Measurements from ENCODE around the genes RNF212B and HOMEZ.

DNA sequence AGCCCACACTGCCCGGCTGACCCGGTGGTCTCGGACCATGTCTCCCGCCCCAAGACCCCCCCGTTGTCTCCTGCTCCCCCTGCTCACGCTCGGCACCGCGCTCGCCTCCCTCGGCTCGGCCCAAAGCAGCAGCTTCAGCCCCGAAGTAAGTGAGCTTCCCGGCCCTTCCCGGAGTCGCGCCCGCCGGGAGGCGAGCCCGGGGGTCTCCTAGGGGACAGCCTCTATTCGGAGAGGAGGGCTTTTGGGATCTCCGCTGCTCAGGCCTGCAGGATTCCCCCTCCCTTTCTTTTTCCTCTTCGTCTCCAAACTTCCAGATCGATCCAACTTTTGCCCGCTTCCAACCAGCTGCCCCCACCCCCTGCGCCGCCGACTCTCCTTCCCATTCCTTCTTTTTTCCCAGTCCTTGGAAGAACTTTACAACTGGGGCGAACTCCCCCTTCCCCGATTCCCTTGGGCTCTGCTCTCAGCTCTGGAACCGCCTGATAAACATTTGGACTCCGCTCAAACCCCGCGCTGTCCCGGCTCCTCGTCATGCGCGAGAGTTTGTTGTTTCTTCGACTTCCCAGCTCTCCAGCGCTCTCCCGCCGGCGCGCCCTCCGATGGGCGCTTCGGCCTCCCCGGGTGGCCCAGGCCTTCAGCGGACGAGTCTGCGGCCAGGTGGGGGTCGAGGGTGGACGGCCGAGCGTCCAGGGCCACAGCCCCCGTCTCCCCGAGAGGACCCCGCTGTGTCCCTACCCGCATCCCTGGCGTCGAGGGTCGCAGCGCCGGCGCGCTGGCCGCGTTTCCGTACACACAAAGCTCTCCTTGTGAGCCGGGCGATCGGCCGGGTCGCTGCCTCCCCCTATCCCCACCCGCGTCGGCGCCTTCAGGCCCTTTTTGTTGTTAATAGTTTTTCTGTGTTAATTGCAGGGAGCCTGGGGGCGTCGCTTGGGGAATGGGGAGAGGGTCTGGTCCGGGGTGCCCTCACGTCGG, 682 bp downstream of the MMP14 start:
- PRO-cap: no peak
- RAMPAGE, long total RNA, 4 experiments: no peak in any of the 4 experiments

DNA sequence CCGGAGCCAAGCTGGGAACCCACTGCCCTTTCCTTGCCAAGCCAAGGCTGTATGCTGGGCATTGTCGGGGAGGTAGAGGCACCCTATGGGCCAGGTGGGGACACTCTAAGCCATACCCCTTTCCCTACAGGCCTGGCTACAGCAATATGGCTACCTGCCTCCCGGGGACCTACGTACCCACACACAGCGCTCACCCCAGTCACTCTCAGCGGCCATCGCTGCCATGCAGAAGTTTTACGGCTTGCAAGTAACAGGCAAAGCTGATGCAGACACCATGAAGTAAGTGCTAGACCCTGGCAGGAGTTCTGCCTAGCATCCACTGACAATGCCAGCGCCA, 4.9 kb downstream of the MMP14 start:
- PRO-cap: no peak
- RAMPAGE, long total RNA, 4 experiments: no peak in any of the 4 experiments

DNA sequence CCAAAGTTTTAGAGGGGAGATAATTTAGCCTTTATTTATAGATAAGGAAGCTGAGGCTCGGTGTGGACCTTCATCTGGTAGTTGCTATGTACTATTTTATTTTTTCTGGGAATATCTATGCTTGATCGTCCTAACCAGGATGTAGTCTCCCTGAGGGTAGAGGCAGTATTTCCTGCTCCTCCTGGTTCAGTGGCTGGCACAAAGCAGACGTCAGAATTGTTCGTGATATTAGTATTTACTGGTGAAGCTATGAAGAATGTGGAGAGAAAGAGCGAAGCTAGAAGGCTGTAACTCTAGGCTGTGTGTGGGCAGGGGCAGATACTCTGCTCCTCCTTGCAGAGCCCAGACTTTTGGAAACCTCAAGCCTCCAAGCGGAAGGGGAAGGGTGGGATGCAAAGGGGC, 1.3 kb downstream of the LRP10 start:
- PRO-cap: no peak
- RAMPAGE, long total RNA, 4 experiments: no peak in any of the 4 experiments

DNA sequence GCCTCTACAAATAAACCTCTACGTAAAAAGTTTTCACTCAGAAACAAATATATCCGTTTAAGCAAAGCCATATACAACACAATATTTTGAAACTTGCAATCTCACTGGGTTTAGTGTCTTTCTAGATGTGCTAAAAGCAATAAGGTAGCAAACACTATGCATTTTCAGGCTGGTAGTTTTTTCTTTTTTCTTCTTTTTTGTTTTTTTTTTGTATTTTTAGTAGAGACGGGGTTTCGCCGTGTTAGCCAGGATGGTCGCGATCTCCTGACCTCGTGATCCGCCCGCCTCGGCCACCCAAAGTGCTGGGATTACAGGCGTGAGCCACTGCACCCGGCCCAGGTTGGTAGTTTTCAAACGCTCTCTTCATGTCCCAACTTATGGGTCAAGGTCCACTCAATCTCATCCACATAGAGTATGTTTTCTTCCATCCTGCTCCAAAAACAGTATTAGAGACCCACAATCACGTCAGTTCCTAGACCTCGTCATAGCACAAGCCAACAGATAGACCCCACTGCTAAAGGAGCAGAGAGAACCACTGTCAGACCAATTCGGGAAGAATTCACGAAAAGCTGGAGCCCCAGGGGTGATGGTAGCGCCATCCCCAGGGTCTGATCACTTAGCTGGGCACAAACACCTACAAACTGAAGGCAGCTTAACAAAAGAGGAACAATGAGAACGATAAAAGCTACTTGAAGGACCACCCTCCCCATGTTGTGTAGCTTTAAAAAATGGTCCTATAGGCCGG, 1.4 kb downstream of the RBM23 start:
- PRO-cap: no peak
- RAMPAGE, long total RNA, 4 experiments: no peak in any of the 4 experiments

- PRO-cap: no peak
- RAMPAGE, long total RNA, 4 experiments: no peak in any of the 4 experiments
Observed at GRCh38 chr14:22926019-22927150, 2.8 kb downstream of the PRMT5 start.

- PRO-cap: no peak
- RAMPAGE, long total RNA, 4 experiments: no peak in any of the 4 experiments
Observed at GRCh38 chr14:22980497-22981422, 1.6 kb downstream of the AJUBA start.

DNA sequence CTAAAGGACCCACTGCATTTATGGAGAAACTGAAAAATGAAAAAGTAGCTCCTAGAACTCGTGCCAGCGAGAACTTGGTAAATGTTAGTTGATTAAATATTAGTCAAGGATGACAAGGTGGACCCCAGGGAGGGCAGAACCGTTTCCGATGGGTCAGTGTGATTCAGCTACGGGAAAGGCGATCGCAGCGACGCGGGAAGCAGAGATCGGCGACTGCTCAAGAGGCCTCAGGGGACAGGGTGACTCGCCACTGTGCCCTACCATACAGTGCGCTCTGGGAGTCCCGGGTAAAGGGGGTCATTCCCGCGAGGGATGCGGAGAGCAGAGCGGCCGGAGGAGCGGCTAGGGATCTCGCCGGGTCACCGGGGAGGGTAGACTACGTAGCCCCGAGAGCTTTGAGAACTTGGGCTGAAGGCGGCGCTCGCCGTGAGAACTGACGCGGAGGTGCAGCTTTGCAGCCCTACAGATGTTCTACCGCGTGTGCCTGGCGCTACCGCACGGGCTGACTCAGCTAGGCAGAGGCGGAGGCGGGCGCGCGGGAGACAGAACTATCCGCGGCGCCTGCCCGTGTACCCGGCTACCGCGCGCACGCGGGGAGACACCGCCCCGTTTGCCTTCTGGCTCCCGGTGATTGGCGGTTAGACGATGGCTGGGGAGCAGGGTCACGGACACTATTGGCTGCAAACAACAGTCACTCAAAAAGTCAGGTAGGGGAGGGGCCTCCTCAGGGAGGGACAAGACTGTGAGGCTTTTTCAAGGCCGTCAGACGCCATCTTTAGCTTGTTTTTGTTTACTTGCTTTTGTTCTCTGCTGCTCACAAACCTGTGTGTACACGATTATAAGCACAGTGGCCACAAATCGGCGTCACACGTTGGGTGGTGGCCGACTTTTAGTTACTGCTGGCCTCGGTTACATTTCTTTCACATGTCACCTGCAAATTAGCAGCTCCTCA, 3.1 kb downstream of the C14orf93 start:
- PRO-cap: no peak
- RAMPAGE, long total RNA, 4 experiments: no peak in any of the 4 experiments

GRCh38 chr14:23045421-23046049, 3.5 kb downstream of the PSMB11 start:
- PRO-cap: no peak
- RAMPAGE, long total RNA, 4 experiments: no peak in any of the 4 experiments

DNA sequence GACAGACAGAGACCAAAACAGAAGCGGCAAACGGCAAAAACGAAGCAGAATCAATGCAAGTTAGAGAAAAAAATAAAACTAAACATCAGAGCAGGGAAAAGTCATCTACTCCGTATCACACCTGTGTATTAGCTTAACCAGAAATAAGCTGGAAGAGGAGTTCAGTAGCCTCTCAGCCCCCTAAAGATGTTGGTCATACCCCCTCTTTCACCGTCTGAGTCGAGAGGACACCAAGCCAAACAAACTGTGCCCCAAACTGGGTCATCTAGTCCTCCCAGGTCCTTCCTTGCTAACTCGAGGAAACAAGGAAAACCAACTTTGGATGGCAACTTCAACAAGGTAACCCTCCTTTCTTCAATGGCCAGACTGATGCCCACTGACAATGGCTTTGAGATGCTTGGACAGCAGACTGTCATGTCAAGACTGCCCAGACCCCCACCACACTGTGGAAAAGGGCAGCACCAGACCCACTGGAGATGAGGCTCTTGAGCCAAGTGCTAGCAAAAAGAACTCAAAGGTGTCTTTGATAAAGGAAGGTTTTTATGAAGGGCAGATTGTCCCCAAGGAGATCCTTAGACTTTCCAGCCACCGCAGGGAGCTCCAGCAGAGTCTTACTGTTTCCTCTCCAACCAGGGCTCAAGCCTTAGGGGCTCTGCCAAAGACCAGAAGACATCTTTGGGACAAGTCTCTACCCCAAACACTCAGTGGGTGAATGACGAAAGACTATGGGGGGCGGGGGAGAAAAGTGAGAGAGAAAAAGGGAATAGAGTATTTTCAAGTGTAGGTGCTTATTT, 9.0 kb upstream of the CDH24 start:
- PRO-cap: no peak
- RAMPAGE, long total RNA, 4 experiments: no peak in any of the 4 experiments

DNA sequence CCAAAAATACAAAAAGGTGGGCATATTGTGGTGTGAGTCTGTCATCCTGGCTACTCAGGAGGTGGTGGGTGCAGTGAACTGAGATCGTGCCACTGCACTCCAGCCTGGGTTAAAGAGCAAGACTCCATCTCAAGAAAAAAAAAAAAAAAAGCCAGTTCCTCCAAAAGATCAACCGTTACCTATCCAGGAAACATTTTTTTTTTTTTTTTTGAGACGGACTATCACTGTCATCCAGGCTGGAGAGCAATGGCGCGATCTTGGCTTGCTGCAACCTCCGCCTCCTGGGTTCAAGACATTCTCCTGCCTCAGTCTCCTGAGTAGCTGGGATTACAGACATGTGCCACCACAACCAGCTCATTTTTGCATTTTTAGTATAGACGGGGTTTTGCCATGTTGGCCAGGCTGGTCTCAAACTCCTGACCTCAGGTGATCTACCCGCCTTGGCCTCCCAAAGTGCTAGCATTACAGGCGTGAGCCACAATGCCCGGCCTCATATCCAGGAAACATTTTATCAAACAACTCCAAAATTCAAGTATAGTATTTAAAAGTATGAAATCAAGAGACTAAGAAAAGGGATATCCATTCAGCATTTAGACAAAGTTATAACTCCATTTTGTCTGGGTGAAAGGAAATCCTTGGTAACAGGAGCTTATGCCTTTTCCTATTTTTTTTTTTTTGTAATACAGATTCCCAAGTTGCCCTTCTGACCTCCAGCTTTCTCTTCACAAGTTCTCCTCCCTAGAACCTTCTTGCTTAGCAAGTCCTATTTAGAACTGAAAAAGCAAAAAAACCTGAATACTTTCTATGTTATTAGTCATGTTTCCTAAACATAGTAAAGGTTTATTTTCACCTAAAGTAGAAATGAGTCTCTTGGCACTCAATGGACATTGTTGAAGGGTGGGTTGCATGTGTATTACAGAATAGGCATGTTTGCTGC, 3.2 kb downstream of the ACIN1 start:
- PRO-cap: no peak
- RAMPAGE, long total RNA, 4 experiments: no peak in any of the 4 experiments

DNA sequence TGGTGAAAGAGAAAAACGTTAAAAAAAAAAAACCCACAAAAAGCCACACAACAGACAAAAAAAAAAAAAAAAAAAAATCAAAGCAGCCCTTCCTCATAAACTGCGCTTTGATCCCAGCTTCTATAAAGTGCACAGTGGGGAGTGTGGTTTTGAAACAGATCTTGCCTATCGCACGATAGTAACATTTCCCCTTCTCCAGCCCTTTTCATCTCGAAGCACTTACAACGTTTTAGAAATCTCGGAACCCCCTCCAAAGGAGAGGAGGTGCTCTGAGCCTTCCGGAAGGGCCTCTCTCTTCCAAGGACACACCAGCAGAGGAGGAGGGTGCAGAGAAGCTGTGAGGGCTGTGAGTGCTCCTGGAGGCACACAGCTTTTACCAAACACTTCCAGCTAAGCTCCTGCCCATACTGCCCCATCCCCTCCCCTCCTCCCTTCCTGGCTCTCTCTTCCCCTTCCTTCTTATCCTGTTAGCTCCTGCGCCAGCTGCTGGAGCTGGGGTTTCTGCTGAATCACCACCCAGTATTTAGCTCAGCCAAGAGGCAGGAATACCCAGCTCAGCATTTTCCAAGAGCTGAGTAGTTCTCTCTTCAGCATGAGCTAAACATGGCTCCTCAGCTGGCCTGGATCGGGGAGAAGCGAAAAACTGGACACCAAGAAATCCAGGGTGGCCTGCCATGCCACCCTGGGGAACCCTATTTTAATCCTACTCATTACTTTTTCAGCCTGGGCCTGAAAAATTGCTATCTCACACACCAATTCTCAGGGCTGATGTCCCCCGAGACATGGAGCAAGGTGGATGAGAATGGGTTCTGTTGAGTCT, 28.3 kb downstream of the SLC7A8 start:
- PRO-cap: no peak
- RAMPAGE, long total RNA, 4 experiments: no peak in any of the 4 experiments

GRCh38 chr14:23237546-23238273, at the start of gene RNF212B:
Gene RNF212B, plus strand, starts transcription at chr14:23237936.
- PRO-cap: no peak
- RAMPAGE, long total RNA, 4 experiments: no peak in any of the 4 experiments

DNA sequence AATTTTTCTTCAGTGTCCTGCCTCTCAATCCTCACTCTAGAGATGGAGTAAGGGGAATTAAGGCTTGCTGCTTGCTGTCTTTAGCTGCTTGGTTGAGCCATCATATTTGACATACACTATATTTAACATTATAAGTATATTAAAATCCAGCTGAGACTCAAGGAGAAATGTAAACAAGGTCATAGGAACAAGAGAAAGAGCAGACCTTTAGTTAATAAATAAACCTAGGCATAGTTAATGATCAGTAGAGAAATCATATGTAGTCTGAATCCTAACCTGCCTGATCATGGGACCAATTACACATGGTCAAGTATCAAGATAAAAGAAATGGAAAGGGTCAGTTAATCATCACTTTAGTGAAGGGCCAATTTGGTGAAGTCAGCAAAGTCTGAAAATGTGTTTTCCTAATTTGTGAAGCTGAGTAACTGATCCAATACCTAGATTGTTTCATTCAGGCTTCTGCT, 7.5 kb downstream of the RNF212B start:
- PRO-cap: no peak
- RAMPAGE, long total RNA, 4 experiments: no peak in any of the 4 experiments

GRCh38 chr14:23285091-23286219, at the start of gene HOMEZ:
Gene HOMEZ, minus strand, starts transcription at chr14:23286132.
- PRO-cap: no peak
- RAMPAGE, long total RNA, 4 experiments: start-site peak on the minus strand in 3 of 4 experiments, at chr14:23286044-23286155 at its widest, 48 to 79 reads per replicate

DNA sequence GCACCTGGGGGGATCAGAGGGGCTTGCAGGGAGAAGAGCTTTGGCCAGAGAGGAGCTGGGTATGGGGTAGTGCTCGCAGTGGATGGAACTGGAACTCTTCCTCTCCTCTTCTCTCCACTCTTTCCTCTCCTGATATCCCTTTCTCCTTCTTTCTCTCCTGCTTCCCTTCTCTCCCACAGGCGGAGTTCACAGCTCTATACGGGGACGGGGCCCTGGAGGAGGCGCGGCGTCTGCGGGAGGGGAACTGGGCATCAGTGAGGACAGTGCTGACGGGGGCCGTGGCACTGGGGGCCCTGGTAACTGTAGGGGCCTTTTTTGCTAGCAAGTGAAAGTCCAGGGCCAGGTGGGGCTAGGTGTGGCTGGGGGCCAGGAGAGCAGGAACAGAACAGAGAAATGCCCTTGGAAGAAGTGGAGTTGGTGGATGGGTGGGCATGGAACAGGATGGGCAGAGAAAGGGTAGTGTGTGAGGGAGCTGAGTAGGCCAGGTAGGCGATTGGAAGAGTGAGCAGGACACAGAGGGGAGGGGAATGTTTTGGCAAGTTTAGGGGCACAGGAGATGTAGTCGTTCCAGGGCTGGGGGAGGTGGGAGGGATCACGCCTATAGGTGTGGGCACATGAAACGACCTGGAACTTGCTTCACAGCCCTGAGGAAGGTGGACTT, 2.1 kb downstream of the BCL2L2 start:
- PRO-cap: no peak
- RAMPAGE, long total RNA, 4 experiments: no peak in any of the 4 experiments

GRCh38 chr14:23322610-23322828, 1.3 kb downstream of the PABPN1 start:
- PRO-cap: no peak
- RAMPAGE, long total RNA, 4 experiments: no peak in any of the 4 experiments

DNA sequence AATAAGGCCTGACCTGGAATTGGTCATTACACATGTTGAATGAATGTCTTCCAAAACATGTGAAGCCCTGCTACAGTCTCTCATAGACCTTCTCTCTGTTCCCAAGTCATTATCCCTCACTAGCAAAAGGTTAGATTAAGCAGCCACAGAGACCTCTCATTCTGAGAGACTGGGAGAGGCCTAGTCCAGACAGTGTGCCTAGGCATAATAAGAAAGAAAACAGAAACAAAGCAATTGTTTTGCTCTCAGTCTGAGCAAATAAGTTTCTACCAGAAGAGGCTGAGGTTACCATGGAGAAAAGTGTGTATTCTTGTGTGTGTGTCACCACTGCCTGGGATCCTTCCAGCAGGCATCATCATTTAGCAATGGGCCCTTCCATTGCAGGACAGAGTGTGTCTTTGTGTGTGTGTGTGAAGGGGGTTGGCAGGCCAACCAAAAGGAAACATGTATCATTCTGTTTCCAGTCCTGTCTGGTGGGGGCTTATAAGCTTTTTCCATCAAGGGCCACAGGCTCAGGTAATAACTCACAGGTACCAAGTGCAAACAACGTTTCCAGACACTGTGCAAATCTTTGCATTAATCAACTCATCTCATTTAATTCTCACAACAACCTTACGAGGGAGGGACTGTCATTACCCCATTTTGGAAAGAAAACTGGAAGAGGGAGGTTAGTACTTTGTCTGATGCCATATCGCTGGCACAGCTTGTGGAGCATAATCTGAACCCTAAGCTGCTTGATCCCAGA, 3.6 kb downstream of the EFS start:
- PRO-cap: no peak
- RAMPAGE, long total RNA, 4 experiments: no peak in any of the 4 experiments

GRCh38 chr14:23379741-23380534, 3.1 kb downstream of the CMTM5 start:
- PRO-cap: no peak
- RAMPAGE, long total RNA, 4 experiments: no peak in any of the 4 experiments

DNA sequence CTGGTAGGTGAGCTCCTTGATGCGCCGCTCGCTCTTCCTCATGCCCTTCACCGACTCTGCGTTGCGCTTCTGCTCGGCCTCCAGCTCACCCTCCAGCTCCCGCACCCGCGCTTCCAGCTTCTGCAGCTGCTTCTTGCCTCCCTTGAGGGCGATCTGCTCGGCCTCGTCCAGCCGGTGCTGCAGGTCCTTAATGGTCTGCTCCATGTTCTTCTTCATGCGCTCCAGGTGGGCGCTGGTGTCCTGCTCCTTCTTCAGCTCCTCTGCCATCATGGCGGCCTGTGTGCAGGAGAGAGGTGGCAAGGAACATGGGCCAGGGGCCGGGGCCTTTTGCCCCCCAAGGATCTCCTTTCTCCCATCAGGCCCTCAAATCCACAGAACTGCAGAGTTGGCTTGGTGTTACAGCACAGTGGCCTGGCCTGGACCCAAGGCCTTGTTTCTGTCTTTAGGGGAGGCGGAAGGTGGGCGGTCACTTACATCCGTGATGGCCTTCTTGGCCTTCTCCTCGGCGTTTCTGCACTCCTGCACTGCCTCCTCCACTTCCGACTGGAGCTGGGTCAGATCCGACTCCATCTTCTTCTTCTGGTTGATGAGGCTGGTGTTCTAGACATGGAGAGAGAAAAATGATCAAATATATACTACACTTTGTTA, 7.7 kb downstream of the CMTM5 start:
- PRO-cap: no peak
- RAMPAGE, long total RNA, 4 experiments: no peak in any of the 4 experiments

DNA sequence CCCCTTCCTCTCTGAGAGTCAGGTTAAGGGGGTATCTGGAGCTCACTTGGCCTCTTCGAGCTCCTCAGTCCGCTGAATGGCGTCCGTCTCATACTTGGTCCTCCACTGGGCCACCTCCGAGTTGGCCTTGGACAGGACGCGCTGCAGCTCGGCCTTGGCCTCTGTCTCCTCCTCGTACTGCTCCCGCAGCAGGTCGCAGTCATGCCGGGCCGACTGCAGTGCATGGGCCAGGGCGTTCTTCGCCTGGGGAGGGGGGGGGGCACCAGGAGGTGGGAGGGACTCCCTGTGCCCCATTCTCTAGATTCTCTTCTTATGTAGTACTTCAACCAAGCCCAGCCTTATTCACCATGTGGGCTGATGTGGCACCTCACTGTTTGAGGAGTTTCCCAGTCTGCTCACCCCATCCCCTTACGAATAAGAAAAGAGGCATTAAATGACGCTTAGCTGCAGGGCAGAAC, 12.0 kb downstream of the CMTM5 start:
- PRO-cap: no peak
- RAMPAGE, long total RNA, 4 experiments: no peak in any of the 4 experiments